Body of pancreas (tissue), 2 donors: Measurements from ENCODE around the genes SLC25A43, UPF3B, C1GALT1C1 and CT47A2.

GRCh38 chrX:119399016-119400069 is at the start of gene SLC25A43:
TSS of gene SLC25A43 (plus strand) at chrX:119399336.
- PRO-cap: unidirectional peak, plus-strand start at chrX:119399352; unidirectional peak, plus-strand start at chrX:119399406; unidirectional peak, plus-strand start at chrX:119399444; unidirectional peak, minus-strand start at chrX:119399655
- RAMPAGE, long total RNA, 2 experiments: no peak in any of the 2 experiments

- PRO-cap: no peak
- RAMPAGE, long total RNA, 2 experiments: no peak in any of the 2 experiments
Observed at GRCh38 chrX:119400980-119401622, 2.0 kb downstream of the SLC25A43 start.

DNA sequence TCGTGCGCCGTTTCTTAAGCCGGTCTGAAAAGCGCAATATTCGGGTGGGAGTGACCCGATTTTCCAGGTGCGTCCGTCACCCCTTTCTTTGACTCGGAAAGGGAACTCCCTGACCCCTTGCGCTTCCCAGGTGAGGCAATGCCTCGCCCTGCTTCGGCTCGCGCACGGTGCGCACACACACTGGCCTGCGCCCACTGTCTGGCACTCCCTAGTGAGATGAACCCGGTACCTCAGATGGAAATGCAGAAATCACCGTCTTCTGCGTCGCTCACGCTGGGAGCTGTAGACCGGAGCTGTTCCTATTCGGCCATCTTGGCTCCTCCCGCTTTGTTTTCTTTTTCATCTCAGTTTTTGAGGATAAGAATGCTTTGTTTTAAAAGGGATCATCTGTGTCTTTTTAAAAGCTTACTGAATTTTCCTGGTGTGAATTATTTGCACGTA is 27.1 kb upstream of the SLC25A5 start:
- PRO-cap: no peak
- RAMPAGE, long total RNA, 2 experiments: no peak in any of the 2 experiments

DNA sequence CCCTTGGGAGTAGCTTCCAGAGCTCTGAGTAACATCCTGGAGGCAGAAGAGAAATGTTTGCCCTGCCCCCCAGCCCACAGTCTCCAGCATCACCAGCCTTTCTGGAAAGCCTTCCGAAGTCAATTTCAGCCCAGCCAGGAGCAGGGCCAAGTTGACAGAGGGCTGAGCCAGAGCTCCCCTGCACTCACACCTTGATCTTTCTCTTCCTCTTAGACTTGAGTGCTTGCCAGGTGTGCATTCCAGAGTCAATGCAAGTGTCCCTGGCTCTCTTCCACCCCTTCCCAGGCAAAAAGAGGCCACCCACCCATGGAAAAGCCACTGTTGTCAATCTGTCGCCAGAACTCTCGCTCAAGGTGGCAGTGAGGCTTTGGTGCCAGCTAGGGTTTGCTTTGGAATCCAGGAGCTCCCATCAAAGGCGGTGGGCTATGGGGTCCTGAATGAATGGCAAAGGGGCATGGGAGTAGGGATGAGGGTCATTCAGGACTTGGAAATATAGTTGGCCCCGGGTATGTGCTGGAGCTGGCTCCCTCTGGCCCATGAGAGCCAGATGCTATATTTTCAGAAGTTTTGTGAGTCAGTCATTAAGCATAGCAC is 35.4 kb downstream of the SLC25A5 start:
- PRO-cap: no peak
- RAMPAGE, long total RNA, 2 experiments: no peak in any of the 2 experiments

- PRO-cap: no peak
- RAMPAGE, long total RNA, 2 experiments: no peak in any of the 2 experiments
Observed at GRCh38 chrX:119750017-119750402, 8.4 kb upstream of the SOWAHD start.

DNA sequence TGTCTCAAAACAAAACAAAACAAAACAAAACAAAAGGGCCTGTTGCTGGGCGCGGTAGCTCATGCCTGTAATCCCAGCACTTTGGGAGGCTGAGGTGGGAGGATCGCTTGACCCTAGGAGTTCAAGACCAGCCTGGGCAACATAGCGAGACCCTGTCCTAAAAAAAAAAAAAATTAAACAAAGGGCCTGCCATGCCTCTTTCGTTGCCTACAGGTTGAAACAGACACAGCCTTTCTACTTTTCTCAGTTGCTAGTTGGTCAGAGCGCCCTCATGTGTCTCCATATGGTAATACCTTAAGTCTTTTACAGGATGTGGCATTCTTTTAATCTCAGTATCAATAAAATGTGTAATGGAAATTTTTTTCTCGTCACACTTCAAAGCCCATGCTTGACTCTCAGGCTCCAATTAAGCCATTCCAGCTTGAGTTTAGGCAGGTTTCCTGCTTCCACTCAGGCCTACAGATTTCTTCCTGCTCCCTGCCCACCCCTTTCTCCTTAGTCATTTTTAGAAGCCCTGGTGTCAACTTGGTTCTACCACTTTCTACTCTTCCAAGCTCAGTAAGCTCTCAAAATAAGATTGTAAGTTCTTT is 4.7 kb upstream of the SOWAHD start:
- PRO-cap: no peak
- RAMPAGE, long total RNA, 2 experiments: no peak in any of the 2 experiments

DNA sequence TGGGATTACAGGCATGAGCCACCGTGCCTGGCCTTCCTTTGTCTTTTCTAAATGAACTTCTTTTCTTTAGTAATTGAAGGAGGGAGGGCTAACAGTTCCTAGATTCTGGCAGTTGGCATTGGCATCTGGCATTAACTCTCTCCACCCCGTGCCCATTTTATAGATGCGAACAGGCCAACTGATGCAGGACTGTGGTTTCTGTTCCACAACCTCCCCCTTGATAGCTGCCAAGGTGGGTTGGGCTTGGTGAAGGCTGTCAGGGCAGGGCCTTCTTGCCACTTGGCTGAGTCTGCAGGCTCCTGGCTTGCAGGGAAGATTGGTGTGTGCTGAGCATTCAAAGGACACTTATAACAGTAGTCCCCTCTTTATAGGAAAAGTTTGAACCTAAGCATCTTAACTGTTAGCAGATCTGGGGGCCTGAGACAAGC is 4.3 kb downstream of the SOWAHD start:
- PRO-cap: no peak
- RAMPAGE, long total RNA, 2 experiments: no peak in any of the 2 experiments

GRCh38 chrX:119837686-119838823 is 14.7 kb downstream of the UPF3B start:
- PRO-cap: no peak
- RAMPAGE, long total RNA, 2 experiments: no peak in any of the 2 experiments

GRCh38 chrX:119841066-119841483 is 11.7 kb downstream of the UPF3B start:
- PRO-cap: no peak
- RAMPAGE, long total RNA, 2 experiments: no peak in any of the 2 experiments

- PRO-cap: bidirectional peak, plus-strand start at chrX:119853276, minus-strand start at chrX:119852969
- RAMPAGE, long total RNA, 2 experiments: start-site peak on the minus strand in 2 of 2 experiments, at chrX:119852957-119853005 at its widest, 157 to 192 reads per replicate
Observed at GRCh38 chrX:119852192-119853383, at the start of gene UPF3B. TSS of gene UPF3B (minus strand) at chrX:119852963.

GRCh38 chrX:119938613-119939088 is 4.9 kb downstream of the NKAP start:
- PRO-cap: no peak
- RAMPAGE, long total RNA, 2 experiments: no peak in any of the 2 experiments

DNA sequence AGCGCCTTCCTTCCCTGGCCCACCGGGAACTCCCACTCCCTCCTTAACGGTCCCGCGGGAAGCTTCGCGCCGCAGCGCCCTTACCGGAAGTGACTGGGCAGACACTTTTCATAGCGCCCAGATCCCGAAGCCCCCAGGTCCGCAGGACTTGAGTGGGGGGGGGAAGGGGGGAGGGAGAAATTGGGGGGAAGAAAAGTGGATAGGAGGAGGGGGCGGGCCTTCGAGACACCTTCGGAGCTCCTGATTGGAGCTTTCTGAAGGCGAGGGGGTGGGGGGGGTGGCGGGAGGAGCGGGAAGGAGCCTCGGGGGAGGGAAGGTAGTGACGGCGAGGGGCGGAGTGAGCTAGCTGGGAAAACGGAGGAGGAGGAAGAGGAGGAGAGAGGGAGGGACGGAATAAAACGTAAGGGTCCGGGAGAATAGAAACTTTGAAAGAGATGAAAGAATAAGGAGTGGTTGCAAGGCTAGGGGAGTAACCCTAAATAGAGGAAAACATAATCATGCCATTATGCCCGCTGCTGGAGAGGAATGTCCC is 592 bp upstream of the CUL4B start:
- PRO-cap: bidirectional peak, plus-strand start at position 428 of the sequence, minus-strand start at position 95 of the sequence
- RAMPAGE, long total RNA, 2 experiments: no peak in any of the 2 experiments

DNA sequence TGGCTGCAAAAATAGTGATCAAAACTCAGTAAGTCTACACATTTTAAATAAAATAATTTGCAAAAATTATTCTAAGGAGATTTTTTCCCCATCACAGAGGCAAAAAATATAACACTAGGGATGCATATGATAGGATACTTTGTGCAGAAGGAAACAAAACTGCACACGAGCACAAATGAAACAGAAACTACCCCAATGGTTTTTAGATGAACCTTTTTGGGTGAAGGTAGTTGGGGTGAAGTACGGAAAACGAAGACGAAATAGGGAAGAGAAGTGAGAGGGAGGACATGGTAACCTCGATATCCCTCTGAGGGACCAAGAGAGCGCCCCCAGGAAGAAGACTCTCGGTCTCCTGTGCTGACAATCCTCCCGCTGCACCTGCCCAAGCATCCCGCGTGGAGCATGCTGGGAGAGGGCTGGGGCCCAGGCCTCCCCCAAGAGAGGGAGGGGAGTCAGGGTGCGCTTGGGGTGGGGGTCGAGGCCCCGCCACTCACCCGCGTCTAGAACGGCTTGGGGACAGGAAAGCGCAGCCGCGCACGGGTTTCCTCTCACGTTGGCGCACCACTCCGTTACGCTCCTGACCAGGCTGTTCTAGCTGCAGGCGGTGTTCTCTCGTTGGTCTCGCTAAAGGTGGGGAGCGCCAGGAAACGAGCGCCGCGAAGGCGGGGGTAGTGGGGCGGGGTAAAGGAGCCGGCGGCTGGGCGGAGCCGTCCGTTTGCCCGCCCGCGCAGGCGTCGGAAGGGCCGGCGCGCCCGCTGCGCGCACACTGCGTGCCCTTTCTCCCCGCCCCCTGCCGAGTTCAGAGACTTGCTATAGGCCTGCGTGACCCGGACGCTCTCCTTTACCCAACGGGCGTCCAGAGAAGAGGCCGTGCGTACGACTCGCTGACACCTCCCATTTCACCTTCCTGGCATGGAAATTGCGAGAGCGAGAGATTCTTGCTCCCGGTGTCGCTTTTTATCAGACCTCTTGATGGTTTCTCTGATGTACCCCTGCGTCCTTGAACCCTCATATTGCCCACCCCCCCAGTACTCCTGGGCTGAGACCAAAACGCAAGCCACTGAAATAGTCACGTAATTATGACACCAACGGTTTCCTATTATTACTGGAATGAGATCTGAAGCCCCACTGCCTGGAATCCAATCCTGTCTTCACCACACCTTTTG is at the start of gene C1GALT1C1:
Gene C1GALT1C1, minus strand, starts transcription at position 632 of the 1,166 bp plus-strand sequence.
- PRO-cap: unidirectional peak, minus-strand start at position 380 of the sequence; bidirectional peak, plus-strand start at position 859 of the sequence, minus-strand start at position 579 of the sequence
- RAMPAGE, long total RNA, 2 experiments: start-site peak on the minus strand in 2 of 2 experiments, centred at positions 530 to 607 of the sequence, 18 to 100 reads per replicate

GRCh38 chrX:120980848-120981095 is at the start of gene CT47A2:
TSS of gene CT47A2 (minus strand) at chrX:120980928.
- PRO-cap: no peak
- RAMPAGE, long total RNA, 2 experiments: no peak in any of the 2 experiments

DNA sequence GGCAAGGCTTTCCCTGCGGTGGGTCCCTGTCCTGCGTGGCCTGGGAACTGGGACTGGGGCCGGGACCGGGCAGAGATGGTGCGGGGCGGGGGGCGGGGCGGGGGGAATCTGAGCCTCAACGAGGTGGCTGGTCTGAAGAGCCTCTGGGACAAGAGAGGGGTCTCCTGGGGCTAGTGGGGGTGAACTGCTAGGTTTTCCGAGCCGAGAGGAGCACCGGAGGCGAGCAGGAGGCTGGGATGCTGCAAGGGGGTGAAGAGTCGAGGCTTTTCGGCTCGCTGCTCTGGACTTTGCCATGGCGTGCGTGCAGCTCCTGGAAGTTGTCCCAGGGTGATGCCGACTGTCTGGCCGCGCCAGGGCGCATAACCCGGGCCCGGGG is 614 bp downstream of the GRIA3 start:
- PRO-cap: no peak
- RAMPAGE, long total RNA, 2 experiments: no peak in any of the 2 experiments

DNA sequence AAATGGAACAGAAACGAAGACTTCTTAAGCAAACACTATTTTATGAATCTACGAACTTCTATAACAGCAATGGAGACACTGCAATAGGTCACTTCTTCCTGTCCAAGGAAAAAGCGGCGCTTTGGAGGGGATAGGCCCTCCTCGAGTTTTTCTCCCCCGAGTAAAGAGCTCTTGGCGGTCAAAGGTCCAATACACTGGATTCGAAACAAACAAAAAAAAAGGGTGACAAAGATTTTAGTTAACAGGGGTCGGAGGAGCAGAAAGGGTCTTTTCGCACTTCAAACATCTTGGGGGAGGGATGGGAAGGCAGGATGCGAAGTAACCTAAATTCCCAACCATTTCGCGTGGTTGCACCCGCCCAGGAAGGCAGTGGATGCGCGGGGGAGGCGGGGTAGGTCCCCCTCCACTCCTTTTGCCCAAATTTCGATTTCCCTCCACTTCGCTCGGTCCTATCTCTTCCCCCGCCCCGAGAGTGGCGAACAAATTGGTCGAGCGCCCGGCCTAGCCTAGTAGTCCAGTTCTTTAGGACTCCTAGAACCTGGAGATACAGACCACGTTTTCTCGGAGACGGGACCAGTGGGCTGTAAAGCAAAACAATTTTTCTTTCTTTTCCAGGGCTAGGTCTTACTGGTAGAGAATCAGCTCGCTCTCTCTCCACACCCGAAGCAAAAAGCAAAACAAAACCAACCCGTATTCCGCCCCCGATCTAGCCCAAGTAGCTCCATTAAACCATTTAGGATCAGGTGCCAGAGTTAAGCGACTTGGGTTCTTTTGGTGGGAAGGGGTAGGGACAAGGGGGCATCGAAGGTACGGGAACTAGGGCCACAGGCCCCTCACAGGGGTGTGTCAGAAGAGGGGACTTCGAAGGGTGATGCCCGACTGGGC is 2.1 kb upstream of the STAG2 start:
- PRO-cap: unidirectional peak, plus-strand start at position 338 of the sequence
- RAMPAGE, long total RNA, 2 experiments: no peak in any of the 2 experiments

- PRO-cap: no peak
- RAMPAGE, long total RNA, 2 experiments: no peak in any of the 2 experiments
Observed at GRCh38 chrX:124050812-124051708, 89.6 kb downstream of the STAG2 start.

- PRO-cap: no peak
- RAMPAGE, long total RNA, 2 experiments: no peak in any of the 2 experiments
Observed at GRCh38 chrX:124090396-124090960, 129.0 kb downstream of the STAG2 start.

GRCh38 chrX:124217171-124217349 is 115.4 kb upstream of the TEX13D start:
- PRO-cap: no peak
- RAMPAGE, long total RNA, 2 experiments: no peak in any of the 2 experiments

DNA sequence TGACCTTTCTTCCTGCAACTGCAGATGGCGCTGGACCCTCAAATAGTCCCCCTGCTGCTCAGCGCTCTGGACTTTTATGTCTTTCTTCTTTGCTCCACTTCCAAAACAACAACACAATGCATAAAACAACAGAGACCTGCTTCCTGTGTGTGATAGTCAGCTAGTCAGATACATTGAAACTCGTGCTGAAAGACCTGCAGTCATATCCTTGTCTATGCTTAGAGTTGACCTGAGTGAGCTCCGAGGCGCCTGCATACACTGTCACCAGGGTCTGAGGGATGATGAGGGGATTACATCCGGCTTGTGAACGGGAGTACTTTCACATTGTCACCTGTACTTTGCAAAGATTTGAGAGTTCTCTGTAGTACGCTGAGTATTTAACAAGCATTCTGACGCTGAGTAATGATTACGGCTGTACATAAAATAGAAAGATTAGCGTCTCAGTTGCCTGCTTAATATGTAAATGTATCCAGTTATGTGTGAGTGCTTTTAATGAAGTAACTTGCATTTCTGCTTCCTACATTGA is 108.8 kb upstream of the TEX13D start:
- PRO-cap: no peak
- RAMPAGE, long total RNA, 2 experiments: no peak in any of the 2 experiments